ENCODE measurements around a stretch of chr6.

GRCh38 chr6:15496456-15497257 lies 166.2 kb downstream of the DTNBP1 start:
- RRBS, 2 experiments, result 97 to 98% methylated on average over 21 to 25 of the region's 59 CpGs

- RRBS, 2 experiments, result 95 to 100% methylated on average over 1 of the region's 18 CpGs
Measured at GRCh38 chr6:15503824-15504527, 158.9 kb downstream of the DTNBP1 start.

DNA sequence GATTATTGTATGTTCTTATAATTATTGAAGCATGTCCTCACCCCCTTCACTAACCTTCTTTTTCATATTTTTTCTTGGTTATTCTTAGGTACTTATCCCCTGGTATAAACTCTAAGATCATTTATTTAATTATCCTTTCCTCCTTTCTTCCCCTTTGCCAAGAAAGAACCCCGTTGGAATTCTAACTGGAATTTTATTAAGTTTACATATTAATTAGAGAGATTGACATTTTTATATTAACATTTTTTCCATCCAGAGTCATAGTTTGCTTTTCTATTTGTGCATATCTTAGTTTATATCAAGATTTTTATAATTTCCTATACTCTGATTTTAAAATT lies 56.9 kb upstream of the DTNBP1 start:
- RRBS, 2 experiments, result no CpG with 5 or more reads among the region's 1 CpG

GRCh38 chr6:16235578-16236189 lies 2.7 kb upstream of the GMPR start:
- RRBS, 2 experiments, result no CpG with 5 or more reads among the region's 4 CpGs

GRCh38 chr6:16249776-16250166 lies 11.4 kb downstream of the GMPR start:
- RRBS, 2 experiments, result 60% methylated on average over 1 of the region's 4 CpGs

- RRBS, 2 experiments, result no CpG with 5 or more reads among the region's 28 CpGs
Measured at GRCh38 chr6:16302603-16303547, 64.5 kb downstream of the GMPR start.

DNA sequence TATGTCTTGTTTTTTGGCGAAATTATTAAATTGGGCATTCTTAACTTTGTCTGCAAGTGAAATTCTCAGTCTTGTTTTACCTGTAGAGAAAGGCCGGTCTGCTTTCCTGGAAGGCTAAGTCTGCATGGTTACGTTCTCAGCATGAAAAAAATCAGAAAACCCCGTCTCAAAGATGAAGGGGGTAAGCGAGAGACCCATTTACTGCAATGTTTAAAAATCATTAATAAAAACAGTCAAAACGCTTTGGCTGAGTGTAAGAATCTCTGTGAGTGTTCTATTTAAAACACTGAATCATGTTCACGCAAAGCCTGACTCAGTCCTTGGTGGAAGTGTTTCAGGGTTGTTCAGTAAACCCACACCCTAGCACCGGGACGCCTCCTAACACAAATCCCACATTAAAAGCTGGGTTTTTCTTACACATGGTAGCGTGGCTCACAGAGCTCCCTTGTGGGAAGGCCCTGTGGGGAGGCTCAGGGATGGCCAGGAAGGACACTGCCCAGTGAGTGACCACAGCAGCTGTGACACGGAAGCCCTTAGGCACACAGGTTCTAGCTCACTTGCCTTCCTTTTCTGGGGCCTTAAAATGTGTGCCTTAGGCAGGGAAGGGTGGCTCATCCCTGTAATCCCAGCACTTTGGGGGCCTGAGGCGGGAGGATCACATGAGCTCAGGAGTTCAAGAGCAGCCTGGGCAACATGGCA lies 80.1 kb downstream of the GMPR start:
- RRBS, 2 experiments, result no CpG with 5 or more reads among the region's 12 CpGs

- RRBS, 2 experiments, result no CpG with 5 or more reads among the region's 2 CpGs
Measured at GRCh38 chr6:16391445-16391912, 153.1 kb downstream of the GMPR start.

DNA sequence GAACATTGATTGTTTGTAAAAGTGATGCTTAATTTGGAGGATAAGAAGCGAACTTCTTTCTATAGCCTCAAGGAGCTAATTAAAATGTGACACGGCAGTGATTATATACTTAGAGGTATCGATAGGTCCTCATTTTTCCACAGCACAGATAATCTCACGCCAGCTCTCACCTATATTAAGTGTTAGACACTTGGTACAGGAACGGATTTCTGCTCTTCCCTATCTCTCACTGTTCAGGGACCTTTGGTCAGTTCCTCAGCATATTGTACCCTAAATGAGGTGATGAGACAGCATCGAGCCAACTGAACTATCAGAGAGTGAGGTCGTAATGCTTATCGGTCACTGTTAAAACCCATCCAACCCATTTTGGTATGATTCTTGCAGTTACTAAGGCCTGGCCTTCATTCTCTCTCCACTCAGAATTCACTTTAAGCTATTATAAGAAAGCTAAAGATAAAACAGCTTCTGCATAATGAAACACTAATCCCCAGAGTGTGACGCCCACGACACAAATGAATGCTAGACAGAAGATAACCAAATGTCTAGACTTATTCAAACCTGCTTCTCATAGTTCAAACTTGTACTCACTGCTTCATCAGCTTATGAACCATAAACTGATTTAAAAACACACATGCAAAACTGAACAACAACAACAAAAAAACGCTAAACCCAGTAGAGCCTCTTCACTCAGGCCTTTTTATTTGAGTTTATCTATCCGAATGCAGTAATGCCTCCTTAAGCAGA lies 175.8 kb downstream of the GMPR start:
- RRBS, 2 experiments, result no CpG with 5 or more reads among the region's 12 CpGs

DNA sequence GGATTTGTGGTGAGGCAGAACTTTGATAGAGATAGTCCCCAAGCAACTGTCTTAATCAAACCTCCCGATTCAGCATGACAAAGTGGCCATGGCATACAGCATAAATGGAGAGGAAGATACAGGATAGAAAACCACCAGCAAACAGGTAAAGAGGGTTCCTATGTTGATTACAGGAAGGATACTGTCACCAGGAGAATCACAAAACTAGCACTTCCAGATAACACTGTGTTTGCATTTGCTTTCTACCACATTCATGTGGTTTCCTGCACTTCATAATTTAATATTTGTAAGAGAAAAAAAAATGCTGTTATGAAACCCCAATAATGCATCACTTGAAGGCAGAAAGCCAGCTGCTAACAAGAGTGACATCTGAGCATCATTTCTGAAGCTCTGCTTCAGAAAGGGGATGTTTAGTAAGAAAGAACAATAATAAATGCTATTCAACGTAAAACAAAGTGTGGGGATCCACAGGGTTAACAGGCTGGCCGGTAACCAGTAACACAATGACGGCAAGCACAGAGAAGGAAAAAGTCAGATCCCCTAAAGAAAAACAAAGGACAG lies 106.5 kb downstream of the ATXN1 start:
- RRBS, 2 experiments, result no CpG with 5 or more reads among the region's 4 CpGs

DNA sequence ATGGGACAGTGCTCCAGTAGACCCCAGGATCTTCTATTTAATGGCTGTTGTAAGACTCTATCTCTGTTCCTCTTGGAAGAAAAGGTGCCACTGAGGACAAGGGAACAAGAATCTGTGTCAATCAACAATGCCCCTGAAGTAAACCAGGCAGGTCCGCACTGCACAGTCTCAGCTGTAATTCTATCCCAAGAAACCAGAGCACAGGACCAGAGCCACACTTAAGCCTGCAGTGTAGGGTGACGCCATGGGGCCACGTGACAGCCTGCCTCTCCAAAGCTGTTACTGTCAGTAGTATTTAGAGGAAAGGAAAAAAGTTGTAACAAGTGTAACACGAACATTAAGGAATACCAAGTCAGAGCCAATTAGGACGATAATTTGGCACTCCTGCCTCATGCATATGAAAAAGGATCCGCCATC lies 80.1 kb downstream of the ATXN1 start:
- RRBS, 2 experiments, result no CpG with 5 or more reads among the region's 6 CpGs

DNA sequence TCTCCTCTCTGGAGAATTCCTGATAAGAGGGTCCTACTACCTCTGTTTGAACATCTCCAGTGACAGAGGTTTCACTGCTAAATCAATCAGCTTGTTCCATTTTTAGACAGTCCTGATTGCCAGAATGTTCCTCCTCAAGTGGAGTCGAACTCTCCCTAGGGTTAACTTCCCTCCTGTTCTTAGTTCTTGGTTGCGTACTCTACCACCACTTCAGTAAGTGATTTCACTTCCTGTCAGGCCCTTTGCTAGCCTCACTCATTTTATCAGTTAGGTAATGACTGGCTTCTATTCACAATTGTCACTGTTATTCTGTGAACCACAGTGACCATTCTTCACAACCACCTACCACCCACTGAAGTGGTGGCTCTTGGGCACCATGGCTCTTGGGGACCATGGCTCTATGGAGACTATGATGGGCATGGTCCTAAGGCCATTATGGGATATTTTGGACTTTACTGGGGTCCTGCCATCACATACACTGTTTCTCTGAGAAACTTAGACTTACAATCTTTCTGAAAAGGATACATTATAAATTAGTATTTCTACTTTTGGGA lies 66.5 kb downstream of the ATXN1 start:
- RRBS, 2 experiments, result no CpG with 5 or more reads among the region's 2 CpGs

- RRBS, 2 experiments, result no CpG with 5 or more reads among the region's 9 CpGs
Measured at GRCh38 chr6:16758931-16759566, 2.2 kb downstream of the ATXN1 start.

GRCh38 chr6:17015529-17016639 lies 86.0 kb upstream of the STMND1 start:
- RRBS, 2 experiments, result 8 to 12% methylated on average over 1 of the region's 58 CpGs

DNA sequence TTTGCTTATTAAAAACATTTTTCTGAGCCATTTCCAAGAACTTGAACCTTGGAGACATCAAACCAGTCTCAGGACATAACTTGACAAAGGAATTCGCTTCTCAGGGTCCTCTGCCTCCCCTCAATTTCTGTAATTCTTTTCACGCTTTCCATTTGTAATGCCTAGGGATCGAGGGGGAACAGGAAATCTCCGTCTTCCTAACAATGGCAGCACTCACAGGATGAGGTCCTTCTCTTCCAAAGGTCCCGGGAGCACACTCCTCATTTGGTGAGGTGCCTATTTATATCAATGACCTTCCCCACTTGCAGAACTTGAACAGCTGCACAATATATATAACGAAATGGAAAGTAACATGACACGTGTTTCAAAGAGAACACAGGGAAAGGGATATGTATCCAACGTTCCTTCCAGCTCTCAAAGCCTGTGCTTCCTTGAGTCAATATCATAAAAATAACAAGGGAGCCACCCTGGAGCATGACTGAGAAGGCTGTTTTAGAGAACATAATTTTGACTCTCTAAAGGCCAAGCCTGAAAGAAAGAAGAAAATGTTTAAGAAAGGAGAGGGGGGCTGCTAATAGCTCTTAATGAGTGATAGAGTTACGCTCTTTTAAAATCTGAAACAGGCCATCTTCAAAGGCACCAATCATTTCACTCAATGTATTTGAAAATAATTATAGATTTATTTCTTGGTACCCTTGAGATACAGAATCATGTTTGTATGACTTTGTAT lies 78.6 kb upstream of the RBM24 start:
- RRBS, 2 experiments, result no CpG with 5 or more reads among the region's 9 CpGs

DNA sequence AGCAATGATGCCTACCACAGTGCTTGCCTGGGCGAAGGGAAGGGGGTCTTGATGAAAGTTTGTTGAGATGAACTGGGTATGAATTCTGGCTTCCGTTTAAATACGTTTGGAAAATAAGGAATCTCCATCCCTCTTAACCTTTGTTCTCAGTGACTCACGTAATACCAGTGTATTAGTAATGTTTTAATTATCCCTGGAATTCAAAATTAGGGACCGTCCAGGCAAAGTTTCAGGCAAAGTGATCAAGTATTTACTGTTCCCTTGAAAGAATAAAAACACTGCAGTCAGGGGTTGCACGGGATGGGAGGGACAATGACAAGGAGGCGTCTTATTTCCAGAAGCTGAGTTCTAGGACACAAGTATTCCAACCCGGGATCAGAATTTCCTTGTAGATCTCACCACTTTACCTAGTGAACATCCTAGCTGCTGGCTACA lies 2.5 kb upstream of the RBM24 start:
- RRBS, 2 experiments, result no CpG with 5 or more reads among the region's 8 CpGs

DNA sequence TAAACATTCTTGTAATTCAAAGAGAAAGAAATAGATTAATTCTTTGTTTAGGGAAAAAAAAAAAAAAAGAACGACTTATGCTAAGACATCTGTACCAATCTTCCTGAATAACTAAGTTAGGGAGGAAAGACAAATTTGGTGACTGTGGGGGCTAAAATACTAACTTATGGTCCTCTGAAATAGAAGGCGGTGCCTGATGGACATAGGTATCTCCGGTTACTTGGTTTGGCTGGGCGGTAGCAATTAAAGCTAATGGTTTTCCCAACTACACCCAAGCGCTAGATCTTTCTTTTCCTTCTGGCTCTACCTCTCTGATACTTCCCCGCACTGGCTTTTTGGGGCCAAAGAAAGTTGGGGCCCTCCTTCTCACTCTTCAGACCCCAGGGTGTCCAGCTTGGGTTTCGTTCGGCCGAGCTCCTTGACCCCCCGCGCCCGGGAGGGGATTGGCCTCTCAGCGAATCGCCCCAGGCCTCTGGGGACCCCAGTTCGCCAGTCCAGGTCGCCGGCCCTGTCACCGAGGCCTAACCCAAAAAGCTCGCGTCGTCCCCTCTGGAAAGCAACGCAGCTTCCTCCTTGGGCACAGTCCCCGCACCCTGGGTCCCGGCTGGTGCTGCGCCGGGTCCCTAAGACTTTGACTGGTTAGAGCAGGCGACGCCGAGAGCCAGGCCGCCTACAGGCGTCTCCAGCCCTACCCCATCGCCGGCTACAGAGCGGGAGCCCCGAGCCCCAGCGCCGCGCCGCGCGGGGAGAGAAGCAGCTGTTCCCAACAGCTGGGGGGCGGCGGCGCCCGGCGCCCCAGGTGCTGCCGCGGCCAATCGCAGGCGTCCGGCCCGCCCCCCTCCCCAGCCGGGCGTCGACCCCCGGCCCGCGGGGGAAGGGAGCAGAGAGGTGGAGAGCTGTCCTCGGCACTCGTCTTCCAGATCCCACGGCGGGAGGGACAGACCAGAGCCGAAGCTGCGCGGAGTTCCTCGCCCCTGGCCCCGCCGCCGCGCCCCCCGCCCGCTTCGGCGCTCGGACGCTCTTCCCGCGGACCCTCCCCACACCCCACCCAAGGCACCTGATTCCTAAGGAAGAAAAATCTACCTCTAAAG lies 709 bp upstream of the RBM24 start:
- RRBS, 2 experiments, result 13 to 14% methylated on average over 30 of the region's 78 CpGs

DNA sequence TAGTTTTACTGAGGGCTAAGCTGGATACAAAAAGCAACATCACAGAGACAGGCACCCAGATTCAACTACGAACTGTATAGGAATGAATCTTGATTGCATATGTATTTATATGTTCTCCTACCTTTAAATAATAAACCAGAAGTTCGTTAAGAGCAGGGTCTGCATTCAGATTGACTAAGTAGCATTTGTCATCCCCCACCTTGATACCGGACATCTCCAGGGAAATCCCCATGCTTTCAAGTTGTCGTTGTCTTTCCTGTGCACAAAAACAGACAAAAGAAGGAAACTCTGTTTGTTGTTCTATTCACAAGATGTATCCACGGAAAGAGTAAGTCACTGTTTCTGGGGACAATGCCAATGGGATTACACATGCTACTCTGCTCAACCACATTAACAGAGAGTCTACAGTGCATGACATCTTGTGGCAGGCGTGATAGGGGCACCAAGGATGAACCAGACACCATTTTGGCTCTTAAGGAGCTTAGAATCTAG lies 124.3 kb upstream of the NUP153 start:
- RRBS, 2 experiments, result no CpG with 5 or more reads among the region's 6 CpGs

GRCh38 chr6:18388807-18389449 lies 1.8 kb downstream of the RNF144B start:
- RRBS, 2 experiments, result no CpG with 5 or more reads among the region's 4 CpGs

- RRBS, 2 experiments, result no CpG with 5 or more reads among the region's 10 CpGs
Measured at GRCh38 chr6:18471089-18471741, 84.1 kb downstream of the RNF144B start.

Measured in bronchial epithelial cell (primary cell).